AG10803 (cell line): ENCODE data around the genes FUT9, FHL5 and ASCC3.

DNA sequence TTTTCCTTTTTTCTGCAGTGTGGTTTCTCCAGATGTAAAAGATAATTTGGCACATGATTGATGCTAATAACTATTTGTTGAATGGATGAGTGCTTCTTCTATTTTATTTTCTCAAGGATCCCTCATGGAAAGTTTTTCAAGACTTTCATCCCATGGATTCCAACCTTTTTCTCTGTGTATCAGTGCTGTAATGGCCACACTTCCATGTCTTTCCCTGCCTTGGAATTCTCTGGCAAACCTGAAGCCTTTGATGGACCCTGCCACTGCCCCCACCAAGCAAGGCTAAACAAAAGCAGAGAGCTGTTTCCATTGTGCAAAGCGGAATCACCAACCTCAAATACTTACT, 1036.9 kb upstream of the MAP3K7 start:
- RRBS, result no CpG with 5 or more reads among the region's 1 CpG

- RRBS, result no CpG with 5 or more reads among the region's 3 CpGs
These were observed 60.2 kb upstream of the MANEA start for GRCh38 chr6:95516934-95517822.

DNA sequence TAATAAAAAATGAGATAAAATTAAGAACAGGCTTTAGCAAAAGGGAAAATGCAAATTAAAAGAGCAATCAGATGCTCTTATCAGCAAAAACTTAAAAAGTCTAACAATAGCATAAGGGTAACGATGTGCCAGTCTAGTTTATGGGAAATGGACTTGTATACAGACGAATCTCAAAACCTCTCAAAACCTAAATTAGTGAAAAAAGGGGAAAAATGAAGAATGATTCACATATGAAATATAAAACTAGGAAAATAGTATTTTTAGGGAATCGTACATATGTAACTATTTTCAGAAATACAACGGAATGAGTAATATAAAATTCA, 1.1 kb upstream of the MANEA start:
- RRBS, result no CpG with 5 or more reads among the region's 4 CpGs

GRCh38 chr6:96015205-96016053, at the start of gene FUT9:
FUT9 (plus strand) TSS chr6:96015974.
- RRBS, result 4% methylated on average over 4 of the region's 47 CpGs

DNA sequence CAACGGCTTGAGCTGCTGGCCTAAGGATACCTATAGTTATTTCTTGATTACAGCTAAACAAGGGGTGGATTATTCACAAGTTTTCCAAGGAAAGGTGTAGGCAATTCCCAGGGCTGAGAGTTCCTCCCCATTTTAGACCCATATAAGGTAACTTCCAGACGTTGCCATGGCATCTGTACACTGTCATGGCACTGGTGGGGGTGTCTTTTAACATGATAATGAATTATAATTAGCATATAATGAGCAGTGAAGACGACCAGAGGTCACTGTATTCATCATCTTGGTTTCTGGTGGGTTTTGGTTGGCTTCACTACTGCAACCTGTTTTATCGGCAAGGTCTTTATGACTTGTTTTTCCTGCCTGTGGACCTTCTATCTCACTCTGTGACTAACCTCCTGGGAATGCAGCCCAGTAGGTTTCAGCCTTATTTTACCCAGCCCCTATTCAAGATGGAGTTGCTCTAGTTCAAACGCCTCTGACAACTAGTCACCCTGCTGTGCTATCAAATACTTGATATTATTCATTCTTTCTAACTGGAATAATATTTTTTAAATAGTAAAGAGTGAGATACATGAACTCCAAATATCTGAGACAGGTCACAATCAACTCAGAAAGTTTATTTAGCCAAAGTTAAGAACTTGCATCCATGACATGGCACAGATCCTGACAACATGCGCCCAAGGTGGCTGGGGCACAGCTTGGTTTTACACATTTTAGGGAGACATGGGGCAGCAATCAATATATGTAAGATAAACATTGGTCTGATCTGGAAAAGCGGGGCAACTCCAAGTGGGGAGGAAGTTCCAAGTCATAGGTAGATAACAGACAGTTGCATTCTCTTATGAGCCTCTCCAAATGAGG, 1.3 kb upstream of the UFL1 start:
- RRBS, result no CpG with 5 or more reads among the region's 7 CpGs

GRCh38 chr6:96562316-96562920, 510 bp upstream of the FHL5 start:
- RRBS, result no CpG with 5 or more reads among the region's 2 CpGs

GRCh38 chr6:96562921-96563499, at the start of gene FHL5:
FHL5 (plus strand) TSS chr6:96563128.
- RRBS, result no CpG with 5 or more reads among the region's 5 CpGs

GRCh38 chr6:96601659-96602014, 38.7 kb downstream of the FHL5 start:
- RRBS, result no CpG with 5 or more reads among the region's 5 CpGs

GRCh38 chr6:96709990-96710447, 127.3 kb downstream of the GPR63 start:
- RRBS, result no CpG with 5 or more reads among the region's 3 CpGs

DNA sequence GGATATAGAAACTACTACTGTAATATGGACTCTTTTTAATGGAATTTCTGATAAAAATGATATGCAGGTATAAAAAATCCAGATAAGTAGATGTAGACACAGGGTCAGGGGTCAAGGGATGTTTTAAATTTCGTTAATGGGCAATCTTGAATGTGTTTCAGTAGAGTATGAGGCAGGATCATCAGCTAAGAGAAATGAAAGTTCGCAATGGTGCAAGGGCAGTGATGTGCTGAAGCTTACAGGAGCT, 681.3 kb upstream of the MMS22L start:
- RRBS, result no CpG with 5 or more reads among the region's 2 CpGs

- RRBS, result no CpG with 5 or more reads among the region's 5 CpGs
These were observed 753.5 kb upstream of the MMS22L start for GRCh38 chr6:98036475-98036900.

GRCh38 chr6:98844939-98846016, 10.9 kb downstream of the POU3F2 start:
- RRBS, result 3% methylated on average over 33 of the region's 66 CpGs

DNA sequence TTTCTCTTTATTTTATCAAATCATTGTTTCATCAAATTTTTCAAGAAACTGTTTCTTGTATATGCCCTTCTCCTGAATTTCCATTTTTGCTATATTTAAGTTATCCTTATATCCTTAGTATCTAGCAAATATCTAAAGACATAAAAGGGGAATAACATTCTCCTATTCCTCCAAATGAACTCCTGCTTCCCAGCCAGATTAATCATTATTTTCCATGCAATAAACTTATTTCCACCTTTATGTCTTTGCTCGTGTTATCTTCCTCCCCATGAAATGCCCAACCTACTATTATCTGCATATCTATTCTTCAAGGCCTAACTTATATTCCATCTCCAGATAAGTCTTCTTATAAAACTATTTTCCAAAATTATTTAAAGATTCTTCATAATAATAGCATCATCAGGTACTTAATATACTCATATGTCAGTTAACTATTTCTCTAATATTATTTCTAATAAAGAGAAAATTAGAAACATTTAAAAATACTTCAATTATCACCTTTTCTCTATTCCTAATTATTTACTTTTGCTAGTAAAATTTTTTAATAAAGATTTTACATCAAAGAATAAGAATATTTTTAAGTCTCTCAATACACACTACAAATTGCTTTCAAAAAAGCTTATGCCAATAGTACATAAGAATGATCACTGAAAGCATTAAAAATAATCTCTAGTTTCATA, 29.4 kb downstream of the FBXL4 start:
- RRBS, result no CpG with 5 or more reads among the region's 1 CpG

- RRBS, result 3% methylated on average over 9 of the region's 38 CpGs
These were observed 486 bp downstream of the USP45 start for GRCh38 chr6:99514549-99515325.

DNA sequence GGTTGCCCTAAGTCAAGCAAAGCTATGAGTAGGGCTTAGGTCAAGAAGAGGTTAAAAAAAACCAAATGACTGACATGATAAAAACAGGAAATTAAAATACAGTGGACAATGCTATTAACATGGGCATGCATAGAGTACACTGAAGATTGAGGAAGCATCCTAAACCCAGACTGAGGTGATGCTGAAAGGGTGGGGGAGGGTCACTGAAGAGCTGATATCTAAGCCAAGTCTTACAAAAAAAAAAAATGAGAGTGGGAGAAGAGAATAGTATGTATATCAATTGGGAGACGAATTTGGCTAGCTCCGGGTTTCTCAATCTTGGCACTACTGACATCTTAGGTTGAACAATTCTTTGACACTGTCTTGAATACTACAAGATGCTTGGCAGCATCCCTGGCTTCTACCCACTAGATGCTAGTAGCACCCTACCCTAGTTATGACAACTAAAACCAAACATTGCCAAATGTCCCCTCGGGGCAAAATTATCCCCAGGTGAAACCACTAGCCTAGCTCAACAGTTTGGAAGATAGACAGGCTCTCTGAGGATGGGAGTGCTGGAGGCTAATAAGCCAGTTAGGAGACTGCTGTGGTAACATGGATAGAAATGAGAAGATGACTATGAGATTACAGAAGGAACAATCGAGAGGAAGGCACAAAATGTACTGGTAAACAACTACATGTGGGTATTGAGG, 21.1 kb downstream of the CCNC start:
- RRBS, result no CpG with 5 or more reads among the region's 4 CpGs

DNA sequence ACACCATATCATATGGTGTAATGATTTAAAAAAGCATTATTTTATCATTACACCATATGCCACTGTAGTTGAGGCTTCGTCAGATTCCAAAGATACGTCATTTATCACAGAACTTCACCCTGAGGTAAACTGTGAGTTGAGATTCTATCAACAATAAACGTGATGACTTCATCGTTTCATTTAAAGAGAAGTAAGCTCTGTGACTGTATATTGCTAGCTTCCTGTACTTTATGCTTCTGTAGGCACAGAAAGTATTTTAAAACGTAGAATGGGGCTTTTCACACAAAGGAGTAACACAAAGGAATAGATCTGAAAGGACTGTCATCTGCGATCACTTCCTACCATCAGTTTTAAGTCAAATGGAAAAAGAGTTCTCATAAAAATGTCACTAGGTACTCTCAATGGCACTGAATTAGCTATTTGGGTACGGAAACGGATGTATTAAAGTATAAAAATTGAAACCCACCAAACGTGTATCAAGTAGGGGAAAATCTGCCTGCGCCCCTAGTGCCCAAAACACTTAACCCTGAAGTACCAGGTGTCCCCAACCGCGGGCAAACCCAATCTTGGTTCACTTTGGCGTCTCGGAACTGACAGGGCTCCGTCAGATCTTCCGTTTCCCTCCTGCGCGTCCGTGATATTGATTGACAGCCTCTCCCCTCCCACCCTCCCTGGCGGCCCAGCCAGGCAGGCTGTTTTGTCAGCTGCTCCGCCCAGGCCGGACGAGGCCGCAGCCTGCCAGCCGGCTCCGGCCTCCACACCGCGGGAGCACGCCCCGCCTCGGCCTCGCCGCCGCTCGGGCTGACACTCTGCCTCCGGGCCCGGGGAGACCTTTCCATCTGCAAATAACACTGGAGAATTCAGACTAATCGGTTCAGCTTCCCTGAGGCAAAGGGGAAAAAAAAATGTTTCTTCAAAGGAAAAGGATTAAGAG, 234.6 kb upstream of the MCHR2 start:
- RRBS, result 9% methylated on average over 11 of the region's 38 CpGs

- RRBS, result 63% methylated on average over 16 of the region's 42 CpGs
These were observed 9.6 kb downstream of the SIM1 start for GRCh38 chr6:100454930-100455774.

- RRBS, result under 1% methylated on average over 40 of the region's 86 CpGs
These were observed at the start of gene ASCC3 for GRCh38 chr6:100880650-100881688. ASCC3 (minus strand) TSS chr6:100881329.

GRCh38 chr6:103675706-103676091, 1184.0 kb downstream of the HACE1 start:
- RRBS, result no CpG with 5 or more reads among the region's 1 CpG